Left colon (tissue), 1 donor: ENCODE data around the genes SMIM14 and APBB2.

- PRO-cap: no peak
Measured at GRCh38 chr4:39501894-39502447, 25.3 kb downstream of the UGDH start.

GRCh38 chr4:39526611-39526855 lies 706 bp downstream of the UGDH start:
- PRO-cap: no peak

DNA sequence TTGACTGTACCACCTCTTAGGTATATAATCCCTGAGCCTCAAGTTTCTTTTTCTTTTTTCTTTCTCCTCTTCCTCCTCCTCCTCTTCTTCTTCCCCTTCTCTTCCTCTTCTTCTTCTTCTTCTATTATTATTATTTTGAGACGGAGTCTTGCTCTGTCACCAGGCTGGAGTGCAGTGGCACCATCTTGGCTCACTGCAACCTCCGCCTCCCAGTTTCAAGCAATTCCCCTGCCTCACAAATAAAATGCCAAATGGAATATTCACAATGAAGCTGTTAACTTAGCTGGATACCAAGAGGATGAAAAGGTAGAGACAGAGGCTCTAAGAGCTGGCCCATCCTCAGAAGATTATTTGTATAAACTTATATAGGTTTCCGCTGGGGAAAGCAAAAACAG lies 36.6 kb upstream of the UGDH start:
- PRO-cap: no peak

GRCh38 chr4:39637336-39637880 lies 1.3 kb downstream of the SMIM14 start:
- PRO-cap: unidirectional peak, plus-strand start at chr4:39637551; bidirectional peak, plus-strand start at chr4:39637737, minus-strand start at chr4:39637693

DNA sequence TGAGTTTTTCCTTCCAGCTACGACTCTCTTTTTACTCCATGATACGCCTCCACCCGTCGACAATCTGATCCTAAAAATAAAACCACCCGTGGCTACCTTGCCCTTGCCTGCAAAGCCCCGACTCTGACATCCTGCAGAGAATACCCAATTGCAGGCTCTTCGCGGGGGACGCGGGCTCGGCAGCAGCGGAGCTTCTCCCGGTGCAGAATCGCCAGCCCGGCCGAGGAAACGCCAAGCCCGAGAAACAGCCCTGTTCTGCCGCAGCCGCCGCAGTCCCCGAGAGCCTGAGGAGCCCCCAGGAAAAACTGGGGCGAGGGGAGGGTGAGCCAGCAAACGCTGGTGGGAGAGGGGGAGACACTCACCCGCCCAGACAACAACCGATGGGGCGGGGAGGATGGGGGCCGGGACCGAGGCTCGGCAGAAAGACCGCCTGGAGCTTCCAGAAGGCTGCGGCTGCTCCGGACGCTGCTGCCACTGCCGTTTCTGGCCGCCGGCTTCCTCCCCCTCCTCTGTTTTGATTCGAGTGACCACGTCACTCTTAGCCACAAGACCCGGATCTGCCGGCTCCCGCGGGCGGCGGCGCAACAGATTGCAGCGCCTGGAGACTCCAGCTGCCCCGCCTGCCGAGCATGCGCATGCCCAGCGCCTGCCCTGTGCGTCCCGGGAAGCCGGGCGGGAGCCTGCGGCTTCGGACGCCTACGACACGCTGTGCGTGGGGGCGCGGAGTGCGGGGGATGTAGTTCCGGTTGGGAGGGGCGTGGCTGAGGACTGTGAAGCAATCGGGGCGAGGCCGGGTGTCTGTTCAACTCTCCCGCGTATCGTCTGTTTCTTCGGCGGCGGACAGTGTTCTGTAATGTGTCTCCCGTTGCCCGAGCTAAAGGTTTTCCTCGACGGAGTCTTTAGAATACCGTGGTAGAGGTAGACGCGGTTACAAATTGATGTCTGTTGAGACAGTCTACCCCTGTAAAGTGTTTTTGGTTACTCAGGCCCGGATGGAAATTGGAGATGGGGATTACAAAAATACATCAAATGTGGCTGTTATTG lies at the start of gene SMIM14:
Gene SMIM14, minus strand, starts transcription at position 489 of the 1,044 bp plus-strand sequence.
- PRO-cap: bidirectional peak, plus-strand start at position 663 of the sequence, minus-strand start at position 485 of the sequence; bidirectional peak, plus-strand start at position 778 of the sequence, minus-strand start at position 708 of the sequence

DNA sequence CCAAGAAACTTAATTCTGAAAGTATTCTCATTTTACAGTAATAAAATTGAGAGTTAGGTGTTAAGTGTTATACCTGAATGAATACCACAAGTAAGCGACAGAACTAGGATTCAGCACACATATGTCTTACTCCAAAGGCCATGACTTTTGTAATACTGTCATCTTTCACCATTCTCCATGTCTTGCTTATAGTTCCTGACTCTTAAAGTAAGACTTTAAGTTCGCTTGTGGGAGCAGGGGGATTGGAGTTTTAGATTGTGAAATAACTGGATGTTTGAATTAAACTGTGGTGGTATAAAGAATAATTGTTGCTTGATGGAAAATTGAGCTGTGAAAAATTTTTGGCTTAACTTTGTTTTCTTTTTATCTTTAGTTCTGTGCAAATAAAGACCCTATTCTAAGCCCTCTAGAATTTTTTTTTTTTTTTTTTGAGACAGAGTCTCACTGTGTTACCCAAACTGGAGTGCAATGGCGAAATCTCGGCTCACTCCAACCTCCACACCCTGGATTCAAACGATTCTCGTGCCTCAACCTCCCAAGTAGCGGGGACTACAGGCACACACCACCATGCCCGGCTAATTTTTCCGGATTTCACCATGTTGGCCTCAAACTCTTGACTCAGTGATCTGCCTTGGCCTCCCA lies 35.9 kb downstream of the UBE2K start:
- PRO-cap: no peak

DNA sequence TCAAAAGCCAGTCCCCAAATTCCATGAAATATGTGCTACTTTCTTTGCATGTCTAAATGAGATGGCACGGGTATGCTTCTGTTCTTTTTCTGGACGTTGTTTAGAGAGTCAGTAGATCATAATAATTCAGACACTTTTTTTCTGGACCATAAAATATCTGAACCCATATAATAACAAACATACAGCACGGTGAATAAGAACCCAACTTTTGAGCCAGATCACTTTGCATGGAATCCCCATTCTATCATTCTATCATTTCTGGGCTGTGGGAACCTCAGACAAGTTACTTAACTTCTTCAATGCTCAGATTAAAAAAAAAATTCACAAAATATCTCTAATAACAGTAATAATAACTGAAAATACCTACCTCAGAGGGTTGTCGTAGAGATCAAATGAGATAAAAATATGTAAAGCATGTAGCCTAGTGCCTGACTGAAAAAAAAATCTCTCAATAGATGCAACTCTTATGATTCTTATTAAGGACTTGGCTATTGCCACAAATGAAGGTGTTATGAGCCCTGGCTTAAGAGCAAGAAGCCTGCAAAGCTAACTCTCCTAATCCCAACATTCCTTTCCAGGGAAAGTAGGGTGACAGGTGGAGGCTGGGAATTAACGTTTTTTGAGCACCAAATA lies 2.1 kb downstream of the RHOH start:
- PRO-cap: no peak

DNA sequence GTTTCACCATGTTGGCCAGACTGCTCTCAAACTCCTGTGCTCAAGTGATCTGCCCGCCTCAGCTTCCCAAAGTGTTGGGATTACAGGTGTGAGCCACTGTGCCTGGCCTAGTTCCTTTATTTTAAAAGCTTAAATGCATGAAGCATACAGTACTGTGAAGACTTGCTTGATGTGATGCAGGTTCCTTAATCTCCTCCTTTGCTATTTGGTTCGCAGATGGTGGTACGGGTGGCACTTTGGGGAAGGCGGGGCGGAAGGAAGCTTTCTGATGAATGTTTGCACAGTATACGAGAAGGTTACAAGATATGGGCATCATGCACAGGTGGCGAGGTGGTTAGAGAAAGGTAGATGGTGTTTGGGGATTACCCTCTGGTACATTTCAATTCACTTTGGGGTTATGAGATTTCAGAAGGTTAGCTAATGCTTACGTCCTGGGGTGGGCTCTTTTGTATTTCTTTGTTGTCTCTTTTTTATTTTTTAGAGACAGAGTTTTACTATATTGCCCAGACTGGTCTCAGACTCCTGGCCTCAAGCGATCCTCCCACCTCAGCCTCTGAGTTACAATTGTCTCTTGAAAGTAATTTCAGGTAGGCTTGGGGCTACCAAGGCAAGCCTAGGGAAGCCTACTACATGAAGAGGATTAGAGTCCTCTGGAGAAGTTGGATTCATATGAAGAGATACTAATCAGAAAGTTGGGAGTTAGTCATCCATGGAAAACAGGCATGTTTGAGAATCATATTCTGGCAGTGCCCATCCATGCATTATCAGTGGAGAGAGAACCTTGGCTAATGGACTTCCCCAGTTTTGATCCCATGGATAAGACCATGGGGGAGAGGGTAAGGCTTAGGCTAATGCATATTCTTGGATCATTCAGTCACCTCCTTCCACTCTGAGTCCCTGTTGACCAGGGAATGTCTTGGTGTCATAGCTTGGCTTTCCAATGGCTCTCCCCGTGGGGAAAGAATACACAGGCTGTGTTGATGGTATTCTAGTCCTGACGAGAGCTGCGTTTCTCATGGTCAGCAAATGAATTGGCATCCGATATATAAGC lies 17.4 kb downstream of the RHOH start:
- PRO-cap: no peak

GRCh38 chr4:40241994-40242534 lies 45.2 kb downstream of the RHOH start:
- PRO-cap: no peak

GRCh38 chr4:40284138-40284643 lies 50.9 kb upstream of the CHRNA9 start:
- PRO-cap: no peak

GRCh38 chr4:40333713-40334140 lies 1.4 kb upstream of the CHRNA9 start:
- PRO-cap: no peak

- PRO-cap: no peak
Measured at GRCh38 chr4:40414701-40415214, 79.6 kb downstream of the CHRNA9 start.

- PRO-cap: no peak
Measured at GRCh38 chr4:40424856-40425968, 90.1 kb downstream of the CHRNA9 start.

GRCh38 chr4:40437393-40438338 lies 102.5 kb downstream of the CHRNA9 start:
- PRO-cap: unidirectional peak, minus-strand start at chr4:40438082

DNA sequence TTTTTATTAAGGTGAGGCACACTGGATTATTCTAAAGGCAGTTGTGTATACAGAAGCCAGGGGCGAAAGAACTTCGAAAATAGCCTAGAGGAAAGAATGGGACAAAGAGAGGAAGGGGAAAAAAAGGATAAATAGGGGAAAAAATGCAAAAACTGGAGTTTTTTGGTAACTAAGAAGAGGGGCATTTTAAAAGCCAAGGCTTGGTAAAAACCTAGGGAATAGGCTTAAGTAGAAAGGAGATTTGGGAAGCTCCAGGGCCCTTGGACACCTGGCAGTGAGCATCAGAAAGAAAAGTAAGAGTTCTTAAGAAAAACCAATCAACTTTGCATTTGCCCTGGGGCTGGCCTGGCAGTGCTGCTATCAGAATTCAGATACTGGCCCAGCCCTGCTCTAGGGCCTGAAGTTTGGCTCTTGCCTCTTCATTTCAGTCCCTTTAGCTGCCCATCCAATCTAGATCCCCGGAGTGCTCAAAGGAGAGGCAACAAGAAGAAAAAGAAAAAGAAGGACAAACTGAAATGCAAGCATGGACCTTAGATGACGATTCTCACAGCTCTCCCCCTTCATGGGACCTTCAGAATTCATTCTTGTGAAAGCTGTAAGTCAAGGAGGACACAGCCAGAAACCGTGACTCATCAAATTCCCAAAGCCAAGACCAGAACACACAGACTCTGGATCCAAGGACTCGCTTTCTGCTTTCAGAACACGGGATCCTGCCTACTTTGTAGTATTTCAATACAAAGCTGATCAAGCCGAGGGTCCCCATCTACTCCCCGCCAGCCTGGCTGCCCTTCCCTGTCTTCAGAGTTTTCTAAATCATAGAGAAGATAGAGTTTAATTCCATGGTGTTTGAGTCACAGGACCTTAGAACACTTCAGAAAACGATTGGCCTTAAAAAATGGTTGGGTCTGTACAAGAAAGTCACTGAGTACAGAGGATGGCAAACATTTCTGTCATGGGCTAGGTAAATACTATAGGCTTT lies 103.8 kb downstream of the RBM47 start:
- PRO-cap: no peak

- PRO-cap: no peak
Measured at GRCh38 chr4:40648839-40649288, 19.2 kb upstream of the RBM47 start.

- PRO-cap: no peak
Measured at GRCh38 chr4:40750529-40750824, 722 bp downstream of the NSUN7 start.

GRCh38 chr4:41132200-41132801 lies 82.0 kb downstream of the APBB2 start:
- PRO-cap: no peak

GRCh38 chr4:41147656-41148008 lies 66.7 kb downstream of the APBB2 start:
- PRO-cap: no peak

DNA sequence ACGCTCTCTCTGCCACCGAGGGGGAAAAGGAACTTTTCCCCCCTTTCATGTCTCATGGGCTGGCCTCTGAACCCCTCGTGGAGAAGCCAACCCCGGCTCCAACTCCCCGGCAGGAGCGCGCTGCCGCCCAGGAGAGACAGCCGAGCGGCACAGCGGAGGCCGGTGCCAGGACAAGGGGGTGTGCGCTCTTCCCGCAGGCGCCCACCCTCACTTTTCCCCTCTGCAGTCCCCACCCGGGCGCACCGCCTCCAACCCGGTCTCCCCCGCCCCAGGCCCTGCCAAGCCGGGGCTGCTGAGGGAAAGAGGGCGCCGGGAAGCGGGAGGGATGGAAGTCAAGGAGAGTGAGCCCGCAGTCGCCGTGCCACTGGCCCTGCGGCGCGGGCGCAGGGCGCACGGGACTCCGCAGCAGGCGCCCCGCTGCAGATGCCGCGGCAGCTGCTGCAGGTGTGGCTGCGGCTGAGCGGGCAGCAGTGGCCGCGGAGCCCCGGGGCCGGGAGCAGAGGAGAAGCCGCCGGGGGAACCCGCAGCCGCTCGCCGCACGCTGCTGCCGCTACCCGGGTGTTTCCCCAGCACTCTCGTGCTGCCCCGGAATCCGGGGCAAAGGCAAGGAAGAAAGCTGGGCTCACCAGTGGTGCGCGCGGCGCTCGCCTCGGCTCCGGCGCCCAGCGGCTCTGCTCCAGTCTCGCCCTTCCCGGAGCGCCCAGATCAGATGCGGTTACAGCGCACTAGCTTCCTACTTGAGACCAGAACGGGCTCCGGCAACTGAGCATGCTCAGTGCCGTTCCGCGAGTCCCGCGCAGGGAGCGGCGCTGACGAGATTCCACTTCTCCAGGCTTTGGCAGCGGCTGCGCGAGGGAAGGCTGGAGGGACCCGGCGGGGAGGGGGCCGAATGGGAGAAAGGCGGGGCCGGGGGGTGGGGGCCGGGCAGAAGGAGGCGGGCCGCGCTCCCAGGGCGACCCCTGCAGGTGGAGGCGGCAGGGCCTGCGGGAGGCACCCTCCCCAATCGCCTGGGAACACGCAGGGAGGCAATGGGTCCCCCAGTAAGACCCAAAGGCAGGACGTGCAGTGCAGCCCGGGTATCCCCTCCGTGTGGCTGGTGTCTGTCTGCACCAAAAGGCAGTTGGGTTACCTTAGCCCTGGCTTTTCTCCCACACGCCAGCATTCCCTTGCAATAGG lies at the start of gene APBB2:
Gene APBB2, minus strand, starts transcription at position 764 of the 1,176 bp plus-strand sequence.
- PRO-cap: bidirectional peak, plus-strand start at position 964 of the sequence, minus-strand start at position 711 of the sequence